ENCODE measurements around the gene SIGLEC1.

- PRO-cap, result no peak
Measured at GRCh38 chr20:3340080-3340898, 67.2 kb downstream of the DNAAF9 start.

DNA sequence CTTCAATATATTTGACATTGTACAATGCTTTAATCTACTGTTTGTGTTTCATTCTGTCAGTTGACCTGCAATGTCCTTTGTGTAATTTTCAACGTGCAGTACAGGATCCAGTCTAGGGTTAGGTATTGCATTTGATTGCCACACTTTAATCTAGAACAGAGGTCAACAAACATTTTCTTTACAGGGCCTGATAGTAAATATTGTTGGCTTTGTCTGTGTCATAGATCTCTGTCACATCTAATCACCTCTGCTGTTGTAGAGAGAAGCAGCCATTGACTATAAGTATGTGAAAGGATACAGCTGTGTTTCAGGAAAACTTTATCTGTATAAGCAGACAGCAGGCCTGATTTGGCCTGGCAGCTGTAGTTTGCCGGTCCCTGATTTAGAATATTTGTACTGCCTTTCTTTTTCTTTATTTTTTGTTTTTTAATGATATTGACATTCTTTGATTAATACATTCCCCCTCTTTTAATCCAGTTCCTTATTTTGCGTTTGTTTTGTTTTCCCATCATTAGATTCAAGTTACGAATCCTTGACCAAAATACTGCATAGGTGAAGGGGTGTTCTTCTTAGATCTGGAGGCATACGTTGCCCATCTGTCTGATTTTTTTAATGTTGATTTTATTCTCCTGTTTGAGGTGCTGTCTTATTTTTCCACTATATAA, 39.4 kb downstream of the ATRN start:
- PRO-cap, result no peak

- PRO-cap, result no peak
Measured at GRCh38 chr20:3679408-3679682, 2.5 kb downstream of the ADAM33 start.

DNA sequence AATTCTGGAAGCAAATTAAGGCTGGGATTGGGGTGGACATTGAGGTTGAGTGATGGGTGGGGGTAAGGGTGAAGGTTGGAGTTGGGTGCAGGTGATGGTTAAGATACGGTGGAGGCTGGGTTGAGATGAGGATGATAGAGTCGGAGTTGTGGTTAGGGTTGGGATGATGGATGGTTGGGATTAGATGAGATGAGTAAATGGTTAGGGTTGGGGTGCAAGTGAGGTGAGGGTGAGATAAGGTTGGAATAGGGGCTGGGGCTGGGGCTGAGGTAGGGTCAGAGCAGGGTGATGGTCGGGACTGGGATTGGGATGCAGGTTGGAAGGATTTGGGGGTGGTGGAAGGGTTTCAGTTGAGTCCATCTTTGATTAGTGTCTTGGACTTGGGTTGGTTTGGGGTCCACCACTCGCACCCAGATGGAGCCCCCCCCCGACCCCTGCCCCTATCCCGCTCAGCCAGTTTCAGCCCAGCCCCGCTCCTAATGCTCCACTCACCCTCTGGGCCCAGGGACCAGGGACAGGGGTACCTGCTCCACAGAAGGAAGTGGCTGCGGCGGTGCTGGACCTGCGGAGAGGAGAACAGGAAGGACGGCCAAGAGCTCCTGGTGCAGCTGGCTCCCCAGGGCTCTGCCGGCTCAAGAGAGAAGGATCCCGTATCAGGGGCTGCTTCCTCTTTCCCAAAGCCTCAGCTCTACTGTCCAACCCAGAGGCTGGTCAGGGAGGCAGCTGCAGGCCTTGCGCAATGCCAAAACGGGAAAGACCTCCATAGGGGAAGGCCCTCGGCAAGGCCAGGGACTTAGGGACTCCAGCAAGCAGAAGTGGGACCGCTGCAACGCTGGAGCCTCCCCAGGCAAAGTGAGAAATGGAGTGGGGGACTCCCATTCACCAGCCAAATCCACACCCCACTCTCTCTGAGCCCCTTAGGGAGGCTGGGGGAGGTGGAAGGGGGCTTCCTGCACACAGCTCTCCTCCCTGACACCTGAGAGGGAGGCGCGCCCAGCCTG, at the start of gene SIGLEC1:
Gene SIGLEC1 (minus strand): TSS at position 655 of the 1,001 bp plus-strand sequence.
- PRO-cap, result no peak

- PRO-cap, result bidirectional peak, plus-strand start at chr20:3795760, minus-strand start at chr20:3795732
Measured at GRCh38 chr20:3795441-3796011, 584 bp upstream of the CDC25B start.

DNA sequence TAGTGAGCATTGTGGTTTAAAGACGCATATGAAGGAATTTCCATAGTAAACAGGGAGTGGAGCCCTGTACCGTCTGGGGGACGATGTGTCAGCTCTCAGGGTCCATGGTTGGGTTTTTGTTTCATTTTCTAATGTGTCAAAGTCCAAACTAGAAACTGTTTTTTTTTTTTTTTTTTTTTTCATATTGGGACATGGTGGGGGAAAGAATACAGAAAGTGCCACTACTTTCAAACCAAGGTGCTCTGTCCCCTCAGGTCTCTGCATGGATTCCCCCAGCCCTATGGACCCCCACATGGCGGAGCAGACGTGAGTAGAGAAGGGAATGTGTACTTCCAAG, 2.0 kb downstream of the CDC25B start:
- PRO-cap, result no peak

GRCh38 chr20:3799543-3800430, 3.7 kb downstream of the CDC25B start:
- PRO-cap, result no peak

DNA sequence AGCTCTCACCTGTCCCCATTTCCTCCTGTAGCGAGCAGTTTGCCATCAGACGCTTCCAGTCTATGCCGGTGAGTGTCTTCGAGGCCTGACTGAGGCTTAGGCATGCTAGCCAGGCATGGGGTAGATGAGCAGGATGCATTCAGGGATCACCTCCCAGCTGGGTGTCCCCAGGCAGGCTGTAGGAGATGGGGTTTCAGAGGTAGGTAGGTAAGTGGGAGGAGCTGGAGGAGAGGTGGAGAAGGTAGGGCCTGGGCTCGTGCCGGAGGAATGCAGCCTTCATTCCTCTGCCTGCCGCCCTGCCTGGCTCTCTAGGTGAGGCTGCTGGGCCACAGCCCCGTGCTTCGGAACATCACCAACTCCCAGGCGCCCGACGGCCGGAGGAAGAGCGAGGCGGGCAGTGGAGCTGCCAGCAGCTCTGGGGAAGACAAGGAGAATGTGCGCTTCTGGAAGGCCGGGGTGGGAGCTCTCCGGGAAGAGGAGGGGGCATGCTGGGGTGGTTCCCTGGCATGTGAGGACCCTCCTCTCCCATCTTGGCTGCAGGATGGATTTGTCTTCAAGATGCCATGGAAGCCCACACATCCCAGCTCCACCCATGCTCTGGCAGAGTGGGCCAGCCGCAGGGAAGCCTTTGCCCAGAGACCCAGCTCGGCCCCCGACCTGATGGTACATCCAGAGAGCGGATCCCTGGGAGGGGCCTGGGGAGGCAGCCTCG, 4.5 kb downstream of the CDC25B start:
- PRO-cap, result no peak

DNA sequence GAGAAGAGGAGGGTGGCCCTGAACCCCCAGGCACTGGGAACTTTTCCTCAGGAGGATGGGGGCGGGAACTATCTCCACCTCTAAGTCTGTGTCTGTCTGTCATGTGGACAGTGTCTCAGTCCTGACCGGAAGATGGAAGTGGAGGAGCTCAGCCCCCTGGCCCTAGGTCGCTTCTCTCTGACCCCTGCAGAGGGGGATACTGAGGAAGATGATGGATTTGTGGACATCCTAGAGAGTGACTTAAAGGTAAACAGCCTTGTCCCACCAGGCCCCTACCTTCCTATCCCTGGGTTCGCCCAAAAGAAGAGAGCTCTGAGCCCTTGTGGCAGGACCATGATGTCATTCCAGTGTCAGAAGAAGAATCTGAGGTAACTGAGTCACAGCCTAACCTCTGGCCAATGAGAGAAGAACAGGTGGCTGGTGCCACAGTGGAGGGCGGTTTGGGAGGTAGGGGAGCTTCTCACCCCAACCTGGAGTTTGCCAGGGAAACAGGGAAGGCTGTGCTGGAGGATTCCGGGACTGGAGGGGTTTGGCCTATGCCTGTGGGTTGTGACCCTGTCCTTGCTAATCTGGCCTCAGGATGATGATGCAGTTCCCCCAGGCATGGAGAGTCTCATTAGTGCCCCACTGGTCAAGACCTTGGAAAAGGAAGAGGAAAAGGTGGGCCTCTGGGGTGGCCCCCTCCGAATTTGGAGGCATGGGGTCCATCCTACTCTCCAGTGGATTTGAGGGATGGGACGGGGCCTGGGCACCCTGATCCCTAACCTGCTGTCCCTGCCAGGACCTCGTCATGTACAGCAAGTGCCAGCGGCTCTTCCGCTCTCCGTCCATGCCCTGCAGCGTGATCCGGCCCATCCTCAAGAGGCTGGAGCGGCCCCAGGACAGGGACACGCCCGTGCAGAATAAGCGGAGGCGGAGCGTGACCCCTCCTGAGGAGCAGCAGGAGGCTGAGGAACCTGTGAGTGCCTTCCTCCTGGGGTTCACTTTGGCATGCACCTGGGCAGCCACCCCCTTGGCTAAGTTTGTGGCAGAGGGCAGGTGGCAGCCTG, 5.4 kb downstream of the CDC25B start:
- PRO-cap, result no peak

DNA sequence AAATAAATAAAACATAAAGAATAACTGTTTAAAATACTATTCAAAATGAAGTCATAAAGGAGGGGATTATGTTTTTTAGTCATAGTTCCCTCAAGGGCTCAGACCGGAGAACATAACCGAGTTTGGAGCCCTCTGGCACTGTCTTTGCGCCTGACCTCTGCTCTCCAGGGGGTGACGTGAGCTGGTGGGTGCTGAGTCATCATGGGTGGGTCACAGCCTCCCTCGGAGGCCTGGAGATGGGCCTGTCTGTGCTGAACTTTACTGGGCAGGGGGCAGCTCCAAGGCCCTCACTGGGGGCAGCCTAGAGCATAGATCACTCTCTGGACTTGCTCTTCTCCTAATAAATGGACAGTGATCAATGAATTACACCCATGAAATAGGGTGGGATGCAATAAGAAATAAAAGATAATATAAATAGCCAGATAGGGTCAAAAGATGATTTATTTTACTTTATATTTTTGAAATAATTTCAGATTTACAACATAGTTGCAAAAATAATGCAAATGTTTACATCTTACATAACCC, 3.1 kb upstream of the MAVS start:
- PRO-cap, result bidirectional peak, plus-strand start at position 249 of the sequence, minus-strand start at position 106 of the sequence

DNA sequence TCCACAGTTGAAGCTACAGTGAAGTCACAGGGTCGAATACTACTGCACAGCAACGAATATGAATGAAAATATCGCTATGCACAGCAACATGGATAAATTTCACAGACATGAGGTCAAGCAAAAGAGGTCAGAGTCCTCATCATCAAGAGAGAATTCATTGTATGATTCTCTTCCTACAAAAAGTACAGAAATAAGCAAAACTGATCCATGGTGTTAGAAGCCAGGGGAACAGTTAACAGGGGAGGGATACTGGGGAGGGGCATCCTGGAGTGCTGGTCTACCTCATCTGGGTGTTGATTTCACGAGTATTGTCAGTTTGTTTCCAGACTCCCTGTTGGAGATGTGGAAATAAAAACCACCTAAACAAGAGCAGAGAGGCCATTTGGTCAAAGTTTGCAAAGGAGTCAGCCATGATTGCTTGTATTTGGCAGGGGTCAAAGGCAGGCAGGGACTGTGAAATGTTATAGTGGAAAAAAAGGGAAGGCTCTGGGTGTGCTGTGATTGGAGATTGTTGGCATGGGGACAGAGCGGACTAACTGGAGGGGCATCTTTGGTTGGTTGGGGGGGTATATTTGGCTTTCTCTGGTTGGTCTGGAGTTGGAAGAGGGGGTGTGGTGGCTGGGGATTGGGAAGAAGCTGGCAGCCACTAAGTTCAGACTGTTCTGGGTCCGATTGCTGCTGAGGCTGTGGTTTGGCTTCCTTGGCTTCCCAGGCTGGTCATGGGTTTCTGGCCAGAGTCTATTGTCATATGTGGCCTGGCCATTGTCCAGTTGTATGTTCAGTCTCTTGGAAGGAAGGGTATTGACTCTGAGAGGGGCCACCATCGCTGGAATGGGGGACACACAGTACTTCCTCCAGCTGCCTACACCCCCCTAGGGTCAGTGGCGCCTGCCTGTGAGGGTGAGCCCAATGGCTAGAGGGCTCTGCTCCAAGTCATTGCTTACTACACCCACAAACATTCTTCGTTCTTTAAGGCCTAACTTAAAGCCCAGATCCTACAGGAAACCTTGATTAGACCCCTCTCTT, 14.8 kb upstream of the PANK2 start:
- PRO-cap, result no peak

- PRO-cap, result unidirectional peak, plus-strand start at chr20:3907218
Measured at GRCh38 chr20:3907062-3907361, 17.8 kb downstream of the PANK2 start.

DNA sequence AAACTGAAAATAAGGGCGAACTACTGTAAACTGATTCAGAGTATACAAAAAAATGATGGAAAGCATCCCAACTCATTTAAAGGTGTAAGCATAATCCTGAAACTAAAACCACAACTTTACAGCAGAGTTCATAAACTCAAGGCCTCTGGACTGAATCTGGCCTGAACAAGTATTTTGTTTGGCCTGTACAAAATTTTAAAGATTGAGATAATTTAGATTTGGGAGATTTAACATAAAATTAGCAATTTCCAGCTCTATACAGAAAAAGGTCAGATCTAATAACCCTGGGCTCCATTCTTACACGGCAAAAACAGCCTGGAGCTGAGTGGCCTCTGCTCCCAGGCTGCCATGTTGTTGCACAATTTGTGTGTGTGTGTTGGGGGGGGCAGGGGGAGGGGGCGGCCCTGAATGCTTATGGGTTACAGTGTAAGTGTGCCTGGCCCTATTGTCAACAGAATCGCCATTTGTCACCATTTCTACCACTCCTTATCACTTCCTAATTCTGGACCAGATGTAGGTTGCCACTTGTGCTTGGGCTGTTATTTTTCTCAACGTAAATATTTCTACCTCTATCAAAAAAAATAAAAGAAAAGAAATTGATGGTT, 34.7 kb downstream of the RNF24 start:
- PRO-cap, result no peak

DNA sequence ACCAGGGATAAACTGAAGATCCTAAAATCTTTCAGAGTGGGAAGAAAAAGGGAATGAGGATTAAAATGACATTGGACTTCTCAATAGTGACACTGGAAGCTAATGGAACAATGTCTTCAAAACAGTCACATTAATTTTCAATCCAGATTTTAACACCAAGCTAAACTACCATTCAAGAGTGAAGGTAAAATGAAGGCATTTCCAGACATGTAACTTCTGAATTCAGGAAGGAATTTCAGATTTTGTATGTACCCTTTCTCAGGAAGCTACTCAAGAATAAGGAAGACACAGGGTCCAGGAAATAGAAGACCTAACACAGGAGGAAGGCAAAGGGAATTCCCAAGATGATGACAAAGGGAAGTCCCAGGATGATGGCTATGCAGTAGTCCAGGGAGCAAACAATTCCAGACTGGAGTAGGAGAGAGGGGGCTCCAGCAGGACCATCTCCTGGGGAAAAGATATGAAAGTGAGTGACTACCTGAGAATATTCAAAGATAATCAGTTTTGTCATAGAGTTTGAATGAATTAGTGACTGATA, 4.2 kb downstream of the RNF24 start:
- PRO-cap, result no peak

- PRO-cap, result no peak
Measured at GRCh38 chr20:4051879-4052420, 36.6 kb upstream of the RNF24 start.

DNA sequence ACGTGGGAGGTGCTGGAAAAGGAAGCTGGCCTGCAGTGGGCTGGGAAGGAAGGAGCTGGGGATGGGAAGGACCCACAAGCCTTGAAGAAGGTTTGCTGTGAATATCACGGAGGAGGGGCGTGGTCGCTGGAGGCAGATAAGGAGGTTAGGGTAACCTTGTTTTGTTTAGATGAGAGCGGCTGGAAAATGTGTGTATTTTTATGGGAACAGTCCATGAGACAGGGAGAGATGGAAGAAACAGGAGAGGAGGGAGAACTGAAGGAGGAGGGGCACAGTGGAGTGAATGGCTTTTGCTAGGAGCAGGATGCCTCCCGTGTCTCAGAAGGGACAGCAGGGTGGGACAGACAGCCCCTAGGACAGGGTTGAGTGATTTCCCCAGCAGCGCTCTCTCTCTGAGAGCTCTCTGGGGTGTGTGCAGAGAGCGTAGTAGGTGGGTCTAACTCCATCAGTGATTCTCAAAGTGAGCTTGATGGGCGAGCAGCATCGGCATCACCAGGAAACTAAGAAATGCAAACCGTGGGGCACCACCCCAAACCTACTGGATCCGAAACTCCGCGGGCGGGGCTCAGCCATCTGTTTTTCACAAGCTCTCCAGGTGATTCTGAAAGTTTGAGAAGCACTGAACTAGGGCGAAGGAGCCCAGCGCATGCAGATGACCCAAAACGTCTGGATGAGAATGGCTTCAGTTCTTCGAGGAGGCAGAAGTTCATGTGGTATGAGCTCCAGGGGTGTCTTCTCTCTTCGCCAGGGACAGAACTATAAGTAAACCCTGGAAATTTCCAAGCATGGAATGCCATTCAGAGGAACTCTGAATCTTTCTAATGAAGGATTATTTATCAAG, 13.8 kb upstream of the SMOX start:
- PRO-cap, result no peak

DNA sequence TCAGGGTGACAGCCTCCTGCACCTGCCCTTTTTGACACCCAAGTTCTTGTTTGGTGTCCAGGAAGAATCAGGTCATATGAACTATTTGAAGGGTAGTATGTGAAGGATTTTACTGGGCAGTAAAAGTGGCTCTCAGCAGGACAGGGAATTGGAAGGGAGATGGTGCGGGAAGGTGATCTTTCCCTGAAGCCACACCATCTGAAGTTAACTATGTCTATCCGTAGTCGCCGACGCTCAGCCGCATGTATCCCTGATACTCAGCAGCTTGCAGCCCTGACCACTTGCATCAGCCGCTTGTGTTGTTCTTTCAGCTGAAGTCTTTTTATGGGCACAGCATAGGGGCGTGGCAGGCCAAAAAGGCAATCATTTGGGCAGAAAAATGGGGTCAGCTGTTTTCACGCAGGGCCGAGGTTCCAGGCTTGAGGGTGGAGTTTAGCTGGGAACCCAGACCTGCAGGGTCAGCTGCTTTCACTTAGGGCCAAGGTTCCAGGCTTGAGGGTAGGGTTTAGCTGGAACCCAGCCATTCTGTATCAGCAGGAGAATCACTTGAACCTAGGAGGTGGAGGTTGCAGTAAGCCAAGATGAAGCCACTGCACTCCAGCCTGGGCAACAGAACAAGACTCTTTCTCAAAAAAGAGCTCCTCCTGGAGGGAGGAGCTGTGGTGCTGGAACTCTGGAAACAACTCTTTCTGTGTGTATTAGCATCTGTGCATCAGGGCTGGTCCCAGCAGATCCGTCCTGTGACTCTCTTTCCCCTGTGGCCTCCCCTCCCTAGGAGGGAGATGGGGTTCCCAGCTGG, 21.6 kb upstream of the PRNP start:
- PRO-cap, result no peak

GRCh38 chr20:4698985-4700245, 13.2 kb downstream of the PRNP start:
- PRO-cap, result no peak

DNA sequence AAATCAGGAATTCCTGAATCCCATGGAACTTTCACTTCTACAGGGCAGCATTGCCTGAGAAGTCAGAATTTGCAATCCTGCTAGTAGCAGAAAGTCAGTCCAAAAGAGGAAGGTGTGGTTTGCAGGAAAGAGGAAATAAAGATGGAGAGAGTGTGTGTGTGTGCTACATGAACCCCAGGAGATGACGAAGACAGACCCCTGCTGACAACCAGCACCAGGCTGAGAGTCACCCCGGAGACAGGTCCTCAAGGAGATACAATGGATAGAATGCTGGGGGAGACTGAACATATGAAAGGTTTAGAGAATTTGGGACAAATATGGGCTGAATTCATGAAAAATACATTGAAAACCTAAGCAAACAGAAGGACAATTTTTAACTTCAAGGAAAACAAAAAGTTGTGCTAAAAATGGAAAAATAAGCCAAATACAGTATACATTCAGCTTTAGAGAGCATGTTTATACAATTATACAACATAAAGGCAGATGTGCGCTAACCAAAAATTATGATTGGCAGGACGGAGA, 45.1 kb downstream of the PRND start:
- PRO-cap, result unidirectional peak, plus-strand start at position 251 of the sequence

- PRO-cap, result unidirectional peak, plus-strand start at chr20:4918797
Measured at GRCh38 chr20:4918571-4918854, 82.8 kb downstream of the SLC23A2 start.